ENCODE results near the genes WIPF1 and CHRNA1.

DNA sequence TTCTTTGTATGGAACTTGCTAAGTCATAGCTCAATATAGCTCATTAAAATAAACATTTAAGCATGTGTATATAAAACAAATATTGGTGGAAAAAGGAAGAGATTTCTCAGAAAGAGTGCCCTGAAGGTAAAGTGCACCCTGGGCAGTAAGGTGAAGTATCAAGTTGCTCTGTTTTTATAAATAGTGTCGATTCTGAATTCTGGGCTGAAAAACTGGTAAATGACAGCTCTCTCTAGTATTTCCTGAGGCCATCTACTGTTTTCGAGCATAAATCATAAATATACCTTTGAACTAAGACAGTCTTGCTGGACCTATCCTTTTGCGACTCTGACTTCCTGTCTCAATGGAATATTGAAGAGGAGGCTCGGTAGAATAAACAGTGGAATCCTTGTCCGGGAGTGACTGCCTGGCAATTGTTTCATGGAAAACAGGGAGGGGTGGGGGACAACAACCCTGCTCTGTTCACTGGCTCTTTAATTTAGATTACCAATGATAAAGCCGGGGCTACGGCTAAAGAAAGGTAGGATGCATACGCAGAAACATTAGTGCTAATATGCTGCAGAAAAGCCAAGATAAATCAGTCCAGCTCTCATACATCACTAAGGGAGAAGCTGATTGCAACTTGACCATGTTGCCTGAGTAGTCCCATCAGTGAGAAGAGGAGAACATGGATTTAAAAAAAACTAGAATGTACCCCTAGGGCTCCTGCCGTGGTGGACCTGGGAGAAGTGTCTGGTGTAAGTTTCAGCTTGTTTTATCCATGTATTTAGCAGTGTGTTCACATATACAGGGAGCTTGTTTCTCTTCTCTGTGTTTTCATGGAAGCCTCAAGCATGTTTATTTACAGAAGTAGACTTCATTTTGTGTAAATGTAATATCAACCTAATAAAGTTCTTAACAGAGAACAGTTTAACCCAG lies 124.2 kb downstream of the RAPGEF4 start:
- PRO-cap, 7 experiments, result no peak in any of the 7 experiments

DNA sequence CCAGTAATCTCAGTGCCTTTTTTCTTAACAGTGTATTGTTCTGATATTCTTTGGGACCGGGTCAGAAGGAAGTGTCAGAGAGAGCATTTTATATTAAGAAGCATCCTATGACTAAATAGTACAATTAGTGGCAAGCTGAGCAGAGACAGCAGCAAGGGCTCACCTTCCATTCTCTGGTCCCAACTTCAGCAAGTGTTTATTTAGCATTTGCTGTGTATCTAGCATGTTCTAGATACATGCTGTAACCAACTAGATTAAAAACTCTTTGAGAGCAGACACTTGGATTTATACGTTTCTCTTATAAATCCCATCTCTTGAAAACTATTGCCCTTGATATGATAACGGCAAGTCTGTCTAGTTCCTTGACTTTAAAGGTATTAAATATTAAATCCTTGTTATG lies 126.6 kb downstream of the RAPGEF4 start:
- PRO-cap, 7 experiments, result no peak in any of the 7 experiments

DNA sequence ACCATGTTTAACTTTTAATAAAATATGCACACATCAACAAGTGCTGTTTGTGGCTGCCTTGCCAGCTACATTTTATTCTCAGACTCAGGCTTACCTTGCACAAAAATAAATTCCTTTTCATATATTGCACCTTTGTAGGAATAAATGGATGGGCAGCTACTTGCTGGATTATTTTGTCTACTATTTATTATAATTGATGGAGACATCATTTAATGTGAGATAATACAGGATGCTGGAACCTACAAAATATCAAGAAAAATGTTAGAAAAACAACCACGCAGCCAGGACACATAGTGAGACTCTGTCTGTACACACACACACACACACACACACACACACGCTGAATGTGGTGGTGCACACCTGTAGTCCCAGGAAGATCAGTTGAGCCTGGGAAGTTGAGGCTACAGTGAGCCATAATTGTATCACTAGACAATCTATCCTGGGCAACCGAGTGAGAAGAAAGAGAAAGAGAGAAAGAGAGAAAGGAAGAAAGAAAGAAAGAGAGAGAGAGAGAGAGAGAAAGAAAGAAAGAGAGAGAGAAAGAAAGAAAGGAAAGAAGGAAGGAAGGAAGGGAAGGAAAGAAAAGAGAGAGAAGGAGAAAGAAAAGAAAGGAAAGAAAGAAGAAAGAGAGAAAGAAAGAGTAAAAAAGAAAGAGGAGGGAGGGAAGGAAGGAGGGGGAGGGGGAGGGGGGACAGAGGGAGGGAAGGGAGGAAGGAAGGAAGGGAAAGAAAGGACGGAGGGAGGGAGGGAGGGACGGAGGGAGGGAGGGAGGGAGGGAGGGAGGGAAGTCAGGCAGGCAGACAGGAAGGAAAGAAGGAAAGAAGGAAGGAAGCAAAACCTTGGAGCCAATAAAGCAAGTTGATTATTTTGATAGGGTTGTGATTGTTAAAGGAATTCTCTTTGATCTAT lies 150.1 kb upstream of the MAP3K20 start:
- PRO-cap, 7 experiments, result no peak in any of the 7 experiments

- PRO-cap, 7 experiments, result no peak in any of the 7 experiments
Observed at GRCh38 chr2:172927490-172928531, 147.8 kb upstream of the MAP3K20 start.

DNA sequence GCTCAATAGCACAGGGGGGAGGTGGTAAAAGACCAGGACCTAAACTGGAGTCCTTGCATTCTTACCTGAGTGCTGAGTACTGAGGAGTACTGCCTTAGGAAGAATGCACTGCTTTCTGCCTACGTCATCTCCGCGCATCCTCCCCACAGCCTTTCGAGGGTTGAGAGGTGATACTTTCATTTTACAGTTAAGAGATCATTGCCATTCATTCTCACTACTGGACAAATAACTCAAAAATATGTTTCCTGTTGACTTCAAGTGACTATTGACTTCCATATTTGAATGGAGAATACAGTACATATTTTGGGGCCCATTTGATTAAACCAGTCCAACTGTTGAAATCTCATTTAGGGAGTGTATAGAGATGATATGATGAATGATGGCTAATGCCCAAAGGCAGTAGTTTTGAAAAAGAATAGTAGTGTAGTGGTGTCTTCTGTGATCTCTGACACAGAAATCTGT lies 74.0 kb downstream of the MAP3K20 start:
- PRO-cap, 7 experiments, result peak in 1 of 7 experiments; most common minus-strand start position 81 of the sequence (in 1)

GRCh38 chr2:173943156-173943940 lies 21.8 kb downstream of the SP3 start:
- PRO-cap, 7 experiments, result no peak in any of the 7 experiments

DNA sequence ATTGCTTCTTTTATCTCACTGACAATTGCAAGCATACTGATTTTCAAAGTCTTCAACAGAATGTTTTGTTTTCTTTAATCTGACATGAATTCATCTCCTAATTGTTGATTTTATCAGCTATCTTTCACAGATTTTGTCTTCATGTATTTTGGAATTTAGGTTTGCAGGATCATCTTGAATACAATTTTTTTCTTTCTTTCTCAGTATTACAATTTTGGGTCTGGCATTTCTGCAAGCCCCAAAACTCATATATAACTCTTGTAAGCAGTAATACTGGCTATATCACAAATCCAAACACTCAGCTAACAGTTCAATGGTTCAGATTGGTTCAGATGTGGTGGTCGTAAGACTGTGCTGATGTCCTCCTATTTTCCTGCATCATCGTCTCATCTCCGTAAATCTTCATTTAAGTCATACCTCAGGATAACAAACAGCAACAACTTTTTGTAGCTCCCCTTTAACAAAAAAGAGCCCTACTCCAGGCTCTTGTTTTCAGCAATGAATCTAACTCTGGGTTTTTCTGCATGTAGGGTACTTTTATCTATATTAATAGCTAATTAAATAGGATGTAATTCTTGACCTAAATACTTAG lies 17.5 kb downstream of the SP3 start:
- PRO-cap, 7 experiments, result no peak in any of the 7 experiments

DNA sequence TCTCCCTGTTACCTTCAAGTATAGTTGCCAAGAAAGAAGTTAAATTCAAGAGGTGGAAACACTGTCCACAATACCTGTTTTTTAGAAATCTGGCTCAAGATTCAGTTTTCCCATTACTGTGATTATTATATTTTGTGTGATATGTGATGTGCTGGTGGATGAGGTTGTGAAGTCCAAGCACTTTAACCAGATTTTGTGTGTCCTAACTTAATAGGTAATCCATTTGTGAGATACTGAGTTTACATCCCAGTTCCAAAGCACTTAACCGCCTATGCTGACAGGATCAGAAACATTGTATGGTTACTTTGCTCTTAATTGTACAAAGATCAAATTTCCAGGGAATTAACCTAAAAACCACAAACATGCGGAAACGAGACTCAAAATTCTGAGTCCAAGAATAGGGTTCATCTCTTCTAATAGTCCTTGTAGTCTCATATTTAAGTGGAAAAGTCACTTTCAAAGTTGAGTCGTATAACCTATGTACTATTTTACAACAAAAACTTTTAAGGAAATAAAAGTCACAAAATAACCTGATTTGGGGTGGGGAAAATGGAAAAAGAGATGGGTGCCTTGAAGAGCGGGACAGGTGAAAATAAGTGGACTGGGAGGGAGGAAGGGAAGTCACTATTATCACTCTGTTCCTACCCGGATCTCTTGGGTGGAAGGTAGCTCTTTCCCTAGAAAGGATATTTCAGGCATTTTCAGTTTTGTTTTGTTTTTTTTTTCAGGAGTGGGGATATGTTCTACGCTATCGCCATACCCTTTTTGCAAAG lies 1.5 kb upstream of the SP3 start:
- PRO-cap, 7 experiments, result no peak in any of the 7 experiments

GRCh38 chr2:173986377-173987301 lies 21.5 kb upstream of the SP3 start:
- PRO-cap, 7 experiments, result no peak in any of the 7 experiments

DNA sequence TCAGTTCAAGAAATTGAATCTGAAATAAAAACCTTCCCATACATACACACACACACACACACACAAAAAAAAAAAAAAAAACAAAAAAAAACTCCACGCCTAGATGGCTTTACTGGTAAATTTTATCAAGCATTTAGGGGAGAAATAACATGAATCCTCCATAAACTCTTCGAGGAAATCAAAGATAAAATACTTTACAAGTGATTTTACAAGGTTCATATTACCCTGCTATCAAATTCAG lies 74.4 kb downstream of the OLA1 start:
- PRO-cap, 7 experiments, result no peak in any of the 7 experiments

- PRO-cap, 7 experiments, result no peak in any of the 7 experiments
Observed at GRCh38 chr2:174336227-174337201, 1.8 kb downstream of the SP9 start.

- PRO-cap, 7 experiments, result no peak in any of the 7 experiments
Observed at GRCh38 chr2:174373648-174374349, 21.7 kb downstream of the CIR1 start.

DNA sequence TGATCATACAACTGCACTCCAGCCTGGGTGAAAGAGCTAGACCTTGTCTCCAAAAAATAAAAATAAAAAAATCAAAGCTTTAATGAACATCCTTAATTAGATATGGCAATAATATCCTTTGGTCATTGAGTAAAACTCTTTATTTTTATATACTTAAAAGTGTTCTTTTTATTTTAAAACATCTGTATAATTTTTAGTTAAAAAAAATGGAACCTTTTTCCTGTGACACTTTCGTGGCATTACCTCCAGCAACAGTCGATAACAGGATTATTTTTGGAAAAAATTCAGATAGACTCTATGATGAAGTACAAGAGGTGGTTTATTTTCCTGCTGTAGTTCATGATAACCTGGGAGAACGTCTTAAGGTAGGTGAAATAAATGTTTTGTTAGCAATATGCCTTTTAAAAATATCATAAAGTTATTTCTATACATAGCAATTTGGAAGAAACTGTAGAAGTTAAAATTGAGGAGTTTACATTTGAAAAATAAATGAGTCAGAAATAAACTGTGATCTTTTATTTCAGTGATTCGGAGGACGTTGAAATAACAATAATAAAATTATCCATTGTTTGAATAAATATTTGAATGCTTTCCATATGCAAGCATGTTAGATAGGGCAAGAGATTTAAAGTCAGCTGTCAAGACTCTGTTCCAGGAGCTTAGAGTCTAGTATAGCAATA lies 2.7 kb downstream of the SCRN3 start:
- PRO-cap, 7 experiments, result no peak in any of the 7 experiments

GRCh38 chr2:174560935-174562062 lies 36.3 kb downstream of the WIPF1 start:
- PRO-cap, 7 experiments, result no peak in any of the 7 experiments

DNA sequence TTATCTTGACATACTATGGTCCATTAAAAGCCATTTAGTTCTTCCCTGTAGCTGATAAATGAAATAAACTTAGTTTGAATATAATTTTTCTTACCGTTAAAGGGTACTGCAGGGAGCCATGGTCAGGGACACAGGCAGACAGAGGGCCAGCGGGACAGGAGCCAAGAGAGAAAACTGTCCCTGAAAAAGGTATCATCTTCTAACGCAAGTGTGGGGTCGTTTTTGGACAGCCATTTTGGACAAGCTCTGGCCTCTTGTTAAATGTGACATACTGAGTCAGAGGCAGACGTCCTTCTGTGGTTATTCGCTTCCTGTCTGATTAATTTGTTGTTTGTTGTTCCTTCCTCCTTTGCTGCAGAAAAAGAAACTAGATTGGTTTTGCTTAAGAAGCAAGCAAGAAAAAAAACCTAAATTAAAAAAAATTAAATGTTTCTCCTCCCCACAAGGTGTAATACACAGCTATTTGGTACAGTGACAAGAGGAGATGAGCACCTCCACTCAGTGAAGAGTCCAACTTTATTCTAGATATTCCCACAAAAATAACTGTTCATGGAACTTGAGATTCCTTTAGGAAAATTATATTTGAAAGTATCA lies at the start of gene WIPF1:
WIPF1 (minus strand) TSS at position 298 of the 594 bp plus-strand sequence.
- PRO-cap, 7 experiments, result peak in 7 of 7 experiments; most common plus-strand start position 463 of the sequence (in 6); most common minus-strand start position 298 of the sequence (in 7)

- PRO-cap, 7 experiments, result no peak in any of the 7 experiments
Observed at GRCh38 chr2:174599311-174599870, 1.8 kb upstream of the WIPF1 start.

DNA sequence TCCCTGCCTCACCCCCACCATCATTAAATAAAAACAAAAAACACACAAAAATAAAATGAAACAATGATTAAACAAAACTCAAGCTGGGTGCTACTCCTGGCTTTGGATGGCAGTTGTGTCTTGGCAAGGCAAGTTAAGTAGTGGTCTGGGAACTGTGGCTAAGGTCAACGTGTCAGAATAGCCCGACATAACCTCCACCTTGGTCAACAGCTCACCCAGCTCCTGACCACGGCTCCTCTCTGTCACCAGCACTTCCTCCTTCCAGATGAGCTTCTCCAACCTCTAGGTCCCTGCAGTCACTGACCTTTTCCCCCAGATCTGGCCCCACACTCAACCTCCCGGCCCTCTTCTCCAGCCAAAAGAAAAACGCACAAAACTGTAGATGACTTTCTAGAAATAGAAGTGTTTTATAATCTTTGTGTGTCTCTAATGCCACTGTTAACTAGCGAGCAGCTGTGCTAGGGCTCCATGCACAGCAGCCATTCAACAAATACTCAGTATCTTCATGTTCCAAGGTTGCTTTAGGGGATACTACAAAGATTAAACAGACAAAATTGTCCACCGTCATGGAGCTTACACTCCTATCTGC lies 13.1 kb upstream of the WIPF1 start:
- PRO-cap, 7 experiments, result no peak in any of the 7 experiments

GRCh38 chr2:174614051-174614922 lies 16.7 kb upstream of the WIPF1 start:
- PRO-cap, 7 experiments, result no peak in any of the 7 experiments

DNA sequence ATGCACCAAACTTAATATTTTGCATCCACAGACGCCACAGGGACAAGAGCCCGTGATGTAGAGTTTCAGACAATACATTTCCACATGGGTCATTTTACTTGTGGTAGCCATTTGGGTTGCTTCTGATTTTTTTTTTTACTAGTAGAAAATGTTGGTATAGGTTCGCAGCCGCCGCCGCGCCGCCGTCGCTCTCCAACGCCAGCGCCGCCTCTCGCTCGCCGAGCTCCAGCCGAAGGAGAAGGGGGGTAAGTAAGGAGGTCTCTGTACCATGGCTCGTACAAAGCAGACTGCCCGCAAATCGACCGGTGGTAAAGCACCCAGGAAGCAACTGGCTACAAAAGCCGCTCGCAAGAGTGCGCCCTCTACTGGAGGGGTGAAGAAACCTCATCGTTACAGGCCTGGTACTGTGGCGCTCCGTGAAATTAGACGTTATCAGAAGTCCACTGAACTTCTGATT lies 44.6 kb downstream of the CHRNA1 start:
- PRO-cap, 7 experiments, result no peak in any of the 7 experiments

DNA sequence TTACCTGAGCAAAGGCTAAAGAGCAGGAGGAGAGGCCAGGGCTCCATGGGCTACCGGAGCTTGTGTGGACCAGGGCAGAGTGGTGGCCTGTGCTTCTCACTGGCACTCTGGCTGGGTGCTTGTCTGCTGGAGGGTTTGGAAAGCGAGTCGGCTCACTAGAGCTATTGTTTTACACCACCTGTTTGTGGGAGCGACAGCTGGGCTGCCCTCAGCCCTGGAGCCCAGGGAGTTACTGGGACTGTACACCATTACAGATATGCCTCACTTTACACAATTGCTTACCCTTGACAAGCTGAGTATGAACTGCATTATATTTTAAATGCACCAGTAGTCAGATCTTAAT lies at the start of gene CHRNA1:
CHRNA1 (minus strand) TSS at position 125 of the 343 bp plus-strand sequence.
- PRO-cap, 7 experiments, result no peak in any of the 7 experiments